Peyer's patch (tissue), 4 donors: ENCODE measurements around a stretch of chr11.

DNA sequence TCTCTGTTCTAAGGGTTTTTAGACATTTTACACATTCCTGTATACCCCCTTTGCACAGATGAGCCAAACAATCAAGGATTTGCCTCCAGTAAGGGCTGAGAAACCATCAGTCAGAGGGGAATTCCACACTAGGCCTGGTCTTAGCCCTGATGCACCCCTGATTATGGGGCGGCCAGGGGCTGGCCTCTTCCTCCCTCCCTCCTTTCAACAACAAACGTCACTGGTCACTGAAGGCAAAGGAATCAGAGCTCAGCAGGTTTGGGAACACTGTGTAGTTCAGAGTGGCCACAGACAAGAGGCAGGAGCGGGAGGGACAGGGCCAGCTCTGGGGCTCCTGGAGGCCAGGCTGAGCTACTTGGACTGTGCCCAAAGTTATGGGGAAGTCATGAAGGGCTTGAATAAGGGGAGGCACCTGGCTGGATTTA lies 1.5 kb downstream of the MOGAT2 start:
- PRO-cap, result bidirectional peak, plus-strand start at position 245 of the sequence, minus-strand start at position 136 of the sequence
- RAMPAGE, long total RNA, 4 experiments, result no peak in any of the 4 experiments

DNA sequence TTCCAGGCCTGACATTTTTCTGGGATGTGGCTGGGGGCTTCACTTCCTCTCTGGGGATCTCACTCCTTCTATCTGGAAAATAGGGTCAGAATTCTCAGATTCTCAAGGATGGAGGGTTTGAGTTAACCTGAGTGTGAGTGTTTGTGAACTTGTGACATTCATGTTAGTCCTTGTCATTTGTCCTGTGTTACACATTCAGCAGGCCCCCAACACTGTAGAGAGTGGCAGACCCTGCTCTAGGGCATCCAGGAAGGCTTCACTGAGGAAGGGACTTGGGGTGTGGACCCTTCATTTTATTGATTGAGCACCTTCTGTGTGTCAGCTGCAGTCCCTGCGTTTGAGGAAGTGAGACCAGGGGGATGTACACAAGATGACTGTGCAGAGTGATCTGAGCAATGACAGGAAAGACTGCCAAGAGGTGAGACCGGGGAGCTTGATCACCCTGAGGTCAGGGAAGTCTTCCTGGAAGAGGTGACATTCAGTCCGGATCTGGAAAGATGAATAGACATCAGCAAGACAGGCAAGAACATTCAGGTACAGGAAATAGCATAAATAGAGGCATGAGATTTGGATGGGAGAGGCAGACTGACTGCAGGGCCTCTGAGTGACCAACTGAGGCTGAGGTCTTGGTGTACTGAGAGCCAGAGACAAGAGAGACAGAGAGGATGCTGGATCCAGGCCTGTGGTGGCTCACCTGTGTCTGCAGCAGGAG lies 5.0 kb downstream of the DGAT2 start:
- PRO-cap, result no peak
- RAMPAGE, long total RNA, 4 experiments, result no peak in any of the 4 experiments

DNA sequence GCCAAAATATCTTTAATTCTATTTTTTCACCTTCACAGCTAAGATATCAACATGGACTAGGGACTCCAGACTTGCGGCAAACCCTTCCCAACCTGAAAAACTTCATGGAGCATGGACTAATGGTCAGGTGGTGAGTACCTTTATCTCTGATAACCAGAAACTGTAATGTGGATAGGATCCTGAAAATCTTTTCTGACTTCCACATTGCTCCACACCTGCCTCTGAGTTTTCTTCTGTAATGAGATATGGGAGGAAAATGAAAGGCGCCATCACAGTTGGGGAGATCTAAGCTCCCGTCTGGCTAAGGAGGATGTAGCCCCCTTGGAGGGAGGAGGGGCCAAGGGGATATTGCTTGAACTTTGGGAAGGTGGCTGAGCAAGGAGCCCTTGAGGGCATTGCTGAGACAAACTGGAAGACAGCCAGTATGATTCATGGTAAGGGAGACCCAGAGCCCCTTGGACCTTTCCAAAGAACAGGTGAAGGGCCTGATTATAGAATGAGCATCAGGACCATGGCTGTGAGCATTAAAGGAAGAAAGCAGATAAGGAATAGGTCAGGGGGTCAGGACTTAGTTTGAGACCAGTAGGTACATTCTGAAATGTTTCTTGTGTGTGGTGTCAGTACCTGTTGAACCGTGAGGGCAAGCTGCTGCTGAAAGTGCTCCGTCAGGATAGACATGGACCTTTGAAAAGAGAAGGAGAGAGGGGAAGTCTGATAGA lies 90.3 kb downstream of the WNT11 start:
- PRO-cap, result no peak
- RAMPAGE, long total RNA, 4 experiments, result no peak in any of the 4 experiments

DNA sequence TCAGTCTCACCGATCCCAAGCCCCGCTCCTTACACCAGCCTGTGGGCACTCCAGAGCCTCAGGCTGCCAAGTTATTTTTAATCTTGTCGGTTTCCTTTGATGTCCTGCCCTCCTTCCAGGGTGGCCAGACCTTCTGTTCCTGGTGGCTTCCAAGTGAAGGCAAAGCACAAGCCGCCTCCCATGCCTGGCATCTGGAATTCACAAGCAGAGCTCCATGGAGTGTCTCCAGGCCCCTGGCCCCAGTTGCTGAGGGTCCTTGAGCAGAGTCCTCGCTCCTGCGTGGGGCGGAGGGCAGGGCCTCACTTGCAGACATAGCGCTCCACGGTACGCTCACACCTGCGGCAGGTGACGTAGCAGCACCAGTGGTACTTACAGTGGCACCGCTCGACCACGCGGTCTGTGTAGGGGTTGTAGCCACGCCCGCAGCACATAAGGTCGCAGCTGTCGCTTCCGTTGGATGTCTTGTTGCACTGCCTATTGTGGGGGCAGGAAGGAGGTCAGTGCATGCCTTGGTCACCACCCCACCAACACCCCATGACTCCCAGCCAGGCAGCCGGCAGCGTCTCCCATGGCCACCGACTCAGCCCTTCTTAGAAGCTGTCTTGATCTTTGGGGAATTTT lies 19.4 kb downstream of the WNT11 start:
- PRO-cap, result no peak
- RAMPAGE, long total RNA, 4 experiments, result no peak in any of the 4 experiments

DNA sequence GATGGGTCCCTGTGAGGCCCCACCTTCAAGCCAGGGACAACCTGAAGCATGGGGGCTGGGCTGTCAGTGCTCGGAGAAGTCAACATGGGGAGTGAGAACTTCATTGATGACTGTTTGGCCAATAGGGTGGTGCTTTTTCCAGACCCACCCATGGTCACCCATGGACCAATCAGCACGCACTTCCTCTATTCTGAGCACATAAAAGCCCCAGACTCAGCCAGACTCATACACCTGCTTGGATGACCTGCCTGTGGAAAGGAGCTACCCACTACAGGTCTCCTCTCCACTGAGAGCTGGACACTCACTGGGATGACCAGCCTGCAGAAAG lies 44.2 kb upstream of the WNT11 start:
- PRO-cap, result no peak
- RAMPAGE, long total RNA, 4 experiments, result no peak in any of the 4 experiments

- PRO-cap, result no peak
- RAMPAGE, long total RNA, 4 experiments, result no peak in any of the 4 experiments
These were observed 81.9 kb upstream of the WNT11 start for GRCh38 chr11:76288125-76288738.

DNA sequence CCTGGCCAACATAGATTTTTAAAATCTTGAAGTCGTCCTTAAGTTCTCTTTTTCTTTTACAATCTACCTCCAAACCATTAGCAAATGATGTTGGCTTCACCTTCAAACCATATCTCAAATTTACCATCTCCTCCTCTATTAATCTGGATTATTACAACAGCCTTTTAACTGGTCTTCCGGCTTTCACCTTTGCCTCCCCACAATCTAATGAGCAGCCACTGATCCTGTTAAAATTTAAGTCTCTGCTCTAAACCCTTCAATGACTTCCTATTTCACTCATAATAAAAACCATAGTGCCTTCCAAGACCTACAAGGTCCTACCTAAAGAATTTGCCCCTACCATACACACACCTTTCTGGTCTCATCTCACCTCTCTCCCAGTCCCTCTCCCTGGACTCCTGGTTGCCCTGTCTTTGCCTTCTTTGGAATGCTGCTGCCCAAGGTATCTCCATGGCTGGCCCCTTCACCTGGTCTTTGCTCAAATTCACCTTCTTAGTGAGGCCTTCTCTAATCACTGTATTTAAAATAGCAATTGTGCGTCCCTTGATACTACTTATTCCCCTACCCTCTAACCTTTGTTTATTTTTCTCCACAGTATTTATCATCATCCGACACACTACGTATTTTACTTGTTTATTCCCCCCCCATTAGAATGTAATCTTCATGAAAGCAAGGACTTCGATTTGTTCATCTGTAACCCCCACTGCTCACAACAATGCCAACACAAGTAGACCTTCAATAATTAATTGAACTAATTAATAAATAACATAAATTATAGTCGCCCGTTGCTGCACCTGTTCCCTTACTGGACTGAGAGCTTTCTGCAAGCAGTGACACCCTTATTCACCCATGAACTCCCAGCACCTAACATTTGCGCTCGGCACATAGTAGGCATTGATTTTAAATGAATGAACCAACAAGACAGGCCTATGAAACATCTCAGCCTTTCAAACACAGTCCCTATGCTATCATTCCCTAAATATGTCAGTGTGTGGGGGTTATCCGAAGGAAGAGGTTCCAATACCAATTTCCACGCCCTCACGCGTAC lies 1.5 kb downstream of the THAP12 start:
- PRO-cap, result no peak
- RAMPAGE, long total RNA, 4 experiments, result no peak in any of the 4 experiments

- PRO-cap, result no peak
- RAMPAGE, long total RNA, 4 experiments, result no peak in any of the 4 experiments
These were observed 56.7 kb downstream of the EMSY start for GRCh38 chr11:76501066-76502302.

DNA sequence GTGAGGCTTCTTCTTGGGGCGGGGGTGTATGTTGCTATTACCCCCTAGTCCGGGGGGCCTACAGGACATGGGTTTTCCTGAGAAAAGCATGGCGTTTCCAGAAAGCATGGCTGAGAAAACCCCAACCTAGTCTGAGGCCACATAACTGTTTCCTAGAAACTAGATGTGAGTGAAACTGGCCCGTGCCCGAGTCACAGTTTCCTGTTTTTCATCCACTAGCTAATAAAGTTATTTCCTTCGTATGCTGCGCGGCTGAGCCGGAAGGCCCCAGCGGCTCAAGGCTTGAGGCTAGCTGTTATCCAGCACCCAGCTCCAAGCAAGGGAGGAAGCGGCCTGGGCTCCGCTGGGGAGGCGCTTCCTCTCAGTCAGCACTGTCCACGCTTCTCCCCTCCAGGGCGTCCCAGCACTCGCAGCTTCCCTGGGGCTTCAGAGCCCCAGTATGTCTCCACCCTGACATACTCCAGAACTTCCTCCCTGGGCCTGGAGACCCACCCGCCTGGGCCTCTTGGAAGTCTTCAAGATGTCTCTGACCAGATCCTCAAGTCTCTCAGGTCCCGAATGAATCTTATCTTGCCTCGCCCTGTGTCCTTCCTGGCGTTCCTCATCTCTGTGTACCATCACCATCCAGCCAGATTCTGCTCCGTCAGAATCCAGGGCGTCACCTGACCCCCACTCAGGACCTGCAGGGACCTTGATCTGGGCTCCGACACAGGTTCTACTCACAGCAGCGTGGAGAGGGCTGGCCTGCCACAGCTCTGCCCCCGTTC lies 82.0 kb downstream of the LRRC32 start:
- PRO-cap, result unidirectional peak, plus-strand start at position 364 of the sequence
- RAMPAGE, long total RNA, 4 experiments, result no peak in any of the 4 experiments

GRCh38 chr11:76637406-76637994 lies 33.0 kb downstream of the LRRC32 start:
- PRO-cap, result no peak
- RAMPAGE, long total RNA, 4 experiments, result no peak in any of the 4 experiments

DNA sequence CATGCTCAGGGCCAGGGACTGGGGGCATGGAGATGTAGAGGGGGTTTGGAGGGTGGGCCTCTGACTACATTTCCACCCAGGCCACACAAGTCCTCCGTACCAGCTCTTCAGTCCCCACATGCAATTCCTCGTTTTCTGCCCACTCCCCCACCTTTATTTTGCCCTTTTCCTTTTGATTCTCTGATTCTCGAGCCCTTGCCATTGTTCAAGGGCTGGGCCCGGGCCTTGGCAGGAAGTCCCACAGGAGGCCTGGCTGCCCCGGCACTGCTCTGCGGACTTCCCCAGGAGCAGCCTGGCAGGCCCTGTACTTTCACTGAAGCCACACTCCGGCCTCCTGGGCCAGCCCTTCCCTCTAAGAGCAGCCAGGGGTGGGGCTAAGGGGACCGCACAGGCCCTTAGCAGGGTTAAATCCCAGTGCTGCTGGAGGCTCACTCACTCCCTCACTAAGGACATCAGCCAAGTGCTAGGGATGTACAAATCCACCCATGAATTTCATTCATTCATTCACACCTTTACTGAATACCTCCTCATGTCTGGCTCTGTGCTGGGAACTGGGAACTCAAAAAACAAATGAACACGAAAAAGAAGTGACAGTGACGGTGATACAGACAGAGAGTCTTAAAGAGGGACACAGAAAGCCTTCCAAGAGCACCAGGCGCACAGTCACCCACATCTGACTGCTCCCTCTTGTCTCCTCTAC lies 4.1 kb downstream of the LRRC32 start:
- PRO-cap, result no peak
- RAMPAGE, long total RNA, 4 experiments, result start-site peak on the minus strand in 1 of 4 experiments, centred at position 330 of the sequence, 5 reads per replicate

DNA sequence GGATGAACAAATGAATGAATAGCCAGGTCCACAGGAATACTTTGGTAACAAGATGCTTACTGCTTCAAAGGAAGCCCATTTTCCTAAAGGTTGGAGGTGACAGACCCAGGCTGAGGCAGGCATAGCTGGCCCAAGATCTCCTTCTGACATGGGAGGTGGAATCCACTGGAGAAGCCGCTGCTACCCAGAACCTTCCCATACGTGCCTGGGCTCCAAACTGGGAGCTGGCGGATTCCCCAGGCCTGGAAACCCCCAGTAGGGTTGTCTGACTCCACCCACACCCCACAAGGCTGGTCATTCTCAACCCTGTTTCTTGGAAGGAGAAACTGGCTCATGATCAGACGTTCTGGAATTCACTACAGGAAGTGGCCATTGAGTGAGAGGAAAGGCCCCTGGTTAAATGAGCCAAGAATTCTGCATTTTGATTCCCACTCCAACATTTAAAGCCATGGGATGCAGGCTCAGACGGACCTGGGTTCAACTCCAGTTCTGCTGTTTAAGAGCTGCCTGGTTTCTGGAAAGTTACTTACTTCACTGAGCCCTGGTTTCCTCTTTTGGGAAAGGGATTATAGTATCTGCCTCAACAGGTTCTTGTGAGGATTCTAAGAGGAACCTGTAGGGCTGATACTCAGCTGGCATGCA lies 19.5 kb upstream of the TSKU start:
- PRO-cap, result no peak
- RAMPAGE, long total RNA, 4 experiments, result no peak in any of the 4 experiments

DNA sequence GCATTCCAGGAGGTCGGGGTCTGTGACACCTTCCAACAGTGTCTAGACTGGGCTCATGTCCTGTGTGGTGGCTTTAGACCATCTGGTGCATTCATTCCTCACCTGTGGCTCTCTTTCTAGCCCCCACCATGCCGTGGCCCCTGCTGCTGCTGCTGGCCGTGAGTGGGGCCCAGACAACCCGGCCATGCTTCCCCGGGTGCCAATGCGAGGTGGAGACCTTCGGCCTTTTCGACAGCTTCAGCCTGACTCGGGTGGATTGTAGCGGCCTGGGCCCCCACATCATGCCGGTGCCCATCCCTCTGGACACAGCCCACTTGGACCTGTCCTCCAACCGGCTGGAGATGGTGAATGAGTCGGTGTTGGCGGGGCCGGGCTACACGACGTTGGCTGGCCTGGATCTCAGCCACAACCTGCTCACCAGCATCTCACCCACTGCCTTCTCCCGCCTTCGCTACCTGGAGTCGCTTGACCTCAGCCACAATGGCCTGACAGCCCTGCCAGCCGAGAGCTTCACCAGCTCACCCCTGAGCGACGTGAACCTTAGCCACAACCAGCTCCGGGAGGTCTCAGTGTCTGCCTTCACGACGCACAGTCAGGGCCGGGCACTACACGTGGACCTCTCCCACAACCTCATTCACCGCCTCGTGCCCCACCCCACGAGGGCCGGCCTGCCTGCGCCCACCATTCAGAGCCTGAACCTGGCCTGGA lies 12.5 kb downstream of the TSKU start:
- PRO-cap, result no peak
- RAMPAGE, long total RNA, 4 experiments, result start-site peak on the minus strand in 1 of 4 experiments, centred at position 198 of the sequence, 6 reads per replicate

DNA sequence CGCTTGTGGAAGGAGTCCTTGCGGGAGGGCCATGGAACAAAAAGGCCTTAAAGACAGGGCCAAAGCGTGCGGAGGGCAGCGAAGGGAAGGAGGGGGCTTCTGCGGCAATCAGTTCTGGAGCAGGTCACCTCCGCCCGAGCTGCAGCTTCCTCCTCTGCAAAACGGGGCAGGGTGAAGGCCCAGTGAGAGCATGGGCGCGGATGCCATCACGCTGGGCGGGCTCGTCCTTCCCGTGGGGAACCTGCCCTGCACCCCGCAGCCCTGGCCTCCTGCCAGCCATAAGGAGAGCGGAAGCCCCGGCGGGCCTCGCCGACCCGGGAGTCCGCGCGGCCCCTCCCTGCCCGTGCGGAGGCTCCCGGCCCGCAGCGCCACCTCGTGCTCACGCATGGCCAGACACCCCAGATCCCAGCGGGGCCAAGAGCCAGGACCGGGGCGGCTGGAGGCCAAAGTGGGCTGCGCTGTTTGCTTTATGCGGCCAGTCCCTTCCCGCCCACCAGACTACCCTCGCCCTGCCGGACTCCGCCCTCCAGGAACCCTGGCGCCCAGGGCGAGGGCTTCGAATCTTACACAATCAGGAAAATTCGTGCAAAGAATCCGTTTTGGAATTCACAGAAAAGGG lies 16.0 kb downstream of the TSKU start:
- PRO-cap, result no peak
- RAMPAGE, long total RNA, 4 experiments, result no peak in any of the 4 experiments

GRCh38 chr11:76964712-76965320 lies 69.4 kb upstream of the B3GNT6 start:
- PRO-cap, result no peak
- RAMPAGE, long total RNA, 4 experiments, result start-site peak on the plus strand in 1 of 4 experiments, at chr11:76965087-76965159 at its widest, 5 reads per replicate

GRCh38 chr11:77010049-77010761 lies 24.0 kb upstream of the B3GNT6 start:
- PRO-cap, result no peak
- RAMPAGE, long total RNA, 4 experiments, result no peak in any of the 4 experiments

- PRO-cap, result unidirectional peak, minus-strand start at chr11:77108619
- RAMPAGE, long total RNA, 4 experiments, result no peak in any of the 4 experiments
These were observed 5.8 kb downstream of the OMP start for GRCh38 chr11:77108506-77108750.

DNA sequence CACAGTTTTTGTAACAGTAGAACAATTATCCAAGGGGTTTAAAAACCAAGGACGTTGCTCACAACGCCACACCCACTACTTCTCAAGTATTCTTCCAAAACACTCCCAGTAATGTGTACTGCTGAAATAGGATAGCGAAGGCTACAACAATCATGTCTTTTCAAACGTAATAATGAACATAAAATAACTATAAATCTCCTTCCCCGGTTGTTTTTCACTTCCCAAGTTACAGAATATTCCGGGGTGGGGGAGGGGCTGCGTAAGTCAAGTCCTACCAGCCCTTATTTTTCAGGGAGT lies 1.2 kb downstream of the PAK1 start:
- PRO-cap, result no peak
- RAMPAGE, long total RNA, 4 experiments, result no peak in any of the 4 experiments

- PRO-cap, result no peak
- RAMPAGE, long total RNA, 4 experiments, result no peak in any of the 4 experiments
These were observed 63.3 kb upstream of the CLNS1A start for GRCh38 chr11:77700678-77701598.

- PRO-cap, result no peak
- RAMPAGE, long total RNA, 4 experiments, result no peak in any of the 4 experiments
These were observed 7.3 kb upstream of the KCTD14 start for GRCh38 chr11:78030362-78030855.